ENCODE measurements around a stretch of chr4.

DNA sequence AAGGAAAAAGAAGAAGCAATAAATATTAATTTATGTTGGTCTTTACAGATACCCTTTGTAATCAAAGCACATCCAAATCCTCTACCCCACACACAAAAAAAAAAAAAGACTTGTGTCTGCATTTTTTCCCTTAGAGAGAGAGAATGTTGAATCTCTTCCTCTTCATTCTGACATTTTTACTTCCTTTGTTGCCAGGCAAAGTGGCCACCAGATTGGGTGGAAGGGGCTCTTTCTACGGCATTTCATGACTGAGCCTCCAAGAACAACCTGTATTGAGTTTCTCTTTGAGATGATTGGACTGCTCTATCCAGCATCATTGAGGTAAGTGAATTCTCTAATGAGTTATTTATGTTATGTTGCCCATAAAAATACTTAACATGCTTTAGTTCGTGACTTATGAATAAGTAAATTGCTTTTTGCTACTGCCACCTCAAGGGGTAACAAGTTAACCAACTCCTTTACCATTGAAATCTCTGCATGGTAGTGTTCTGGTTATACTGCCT lies 157.5 kb upstream of the RBPJ start:
- PRO-cap, result no peak
- RRBS, result no CpG with 5 or more reads among the region's 2 CpGs

DNA sequence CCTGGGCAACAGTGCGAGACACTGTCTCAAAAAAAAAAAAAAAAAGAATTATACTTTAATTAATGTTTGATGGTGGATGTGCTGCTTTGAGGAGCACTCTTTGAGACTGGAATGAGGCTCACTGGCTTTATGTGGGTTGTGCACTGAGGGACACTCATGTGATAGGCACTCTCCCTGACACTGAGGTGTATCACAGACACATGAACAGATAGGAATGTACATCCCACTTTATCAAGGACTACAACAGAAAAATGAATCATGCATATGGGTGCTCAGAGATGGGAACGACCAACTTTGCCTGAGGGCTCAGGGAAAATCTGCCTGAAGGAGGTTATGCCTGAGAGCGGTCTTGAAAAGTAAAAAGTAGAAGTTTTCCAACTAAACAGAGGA lies 97.7 kb upstream of the RBPJ start:
- PRO-cap, result no peak
- RRBS, result no CpG with 5 or more reads among the region's 3 CpGs

- PRO-cap, result bidirectional peak, plus-strand start at chr4:26321245, minus-strand start at chr4:26321251; unidirectional peak, minus-strand start at chr4:26321442; unidirectional peak, minus-strand start at chr4:26321459
- RRBS, result no CpG with 5 or more reads among the region's 73 CpGs
Observed at GRCh38 chr4:26321180-26321947, 550 bp downstream of the RBPJ start.

- PRO-cap, result no peak
- RRBS, result no CpG with 5 or more reads among the region's 9 CpGs
Observed at GRCh38 chr4:26345680-26346654, 25.2 kb downstream of the RBPJ start.

DNA sequence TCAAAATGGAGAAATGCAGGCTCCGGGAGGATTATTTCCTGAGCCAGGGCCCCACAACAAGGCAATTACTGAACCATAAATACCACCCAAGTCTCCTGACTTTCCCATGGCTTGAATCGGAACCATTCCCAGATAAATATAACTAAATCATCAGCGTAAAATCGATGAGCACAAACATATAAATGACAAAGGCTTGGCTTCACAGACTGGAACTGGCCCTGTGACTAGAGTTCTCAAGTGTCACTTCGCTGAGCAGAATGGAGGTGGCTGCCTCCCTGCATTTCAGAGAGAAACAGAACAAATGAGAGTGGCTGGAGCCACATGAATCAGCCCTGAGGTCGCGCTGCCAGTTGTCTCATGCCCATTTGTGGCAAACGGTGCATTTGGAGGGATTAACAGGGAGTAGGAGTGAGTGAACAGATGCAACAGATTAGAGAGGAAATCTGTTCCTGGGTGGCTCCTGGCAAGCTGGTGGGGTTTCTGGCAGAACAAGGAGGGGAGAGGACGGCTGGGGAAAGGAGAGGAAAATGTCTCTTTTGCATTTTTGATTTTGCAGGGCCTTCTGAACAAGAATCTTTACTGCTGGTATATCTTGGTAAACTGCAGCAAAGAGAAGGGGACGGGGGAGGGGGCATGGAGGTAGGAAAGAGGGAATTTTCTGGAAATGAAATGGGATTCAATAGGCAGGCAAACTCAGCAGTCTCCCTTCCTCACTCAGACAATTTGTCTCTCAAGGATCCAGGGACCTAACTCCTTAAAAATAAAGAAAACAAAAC lies 57.2 kb upstream of the STIM2 start:
- PRO-cap, result no peak
- RRBS, result no CpG with 5 or more reads among the region's 10 CpGs

DNA sequence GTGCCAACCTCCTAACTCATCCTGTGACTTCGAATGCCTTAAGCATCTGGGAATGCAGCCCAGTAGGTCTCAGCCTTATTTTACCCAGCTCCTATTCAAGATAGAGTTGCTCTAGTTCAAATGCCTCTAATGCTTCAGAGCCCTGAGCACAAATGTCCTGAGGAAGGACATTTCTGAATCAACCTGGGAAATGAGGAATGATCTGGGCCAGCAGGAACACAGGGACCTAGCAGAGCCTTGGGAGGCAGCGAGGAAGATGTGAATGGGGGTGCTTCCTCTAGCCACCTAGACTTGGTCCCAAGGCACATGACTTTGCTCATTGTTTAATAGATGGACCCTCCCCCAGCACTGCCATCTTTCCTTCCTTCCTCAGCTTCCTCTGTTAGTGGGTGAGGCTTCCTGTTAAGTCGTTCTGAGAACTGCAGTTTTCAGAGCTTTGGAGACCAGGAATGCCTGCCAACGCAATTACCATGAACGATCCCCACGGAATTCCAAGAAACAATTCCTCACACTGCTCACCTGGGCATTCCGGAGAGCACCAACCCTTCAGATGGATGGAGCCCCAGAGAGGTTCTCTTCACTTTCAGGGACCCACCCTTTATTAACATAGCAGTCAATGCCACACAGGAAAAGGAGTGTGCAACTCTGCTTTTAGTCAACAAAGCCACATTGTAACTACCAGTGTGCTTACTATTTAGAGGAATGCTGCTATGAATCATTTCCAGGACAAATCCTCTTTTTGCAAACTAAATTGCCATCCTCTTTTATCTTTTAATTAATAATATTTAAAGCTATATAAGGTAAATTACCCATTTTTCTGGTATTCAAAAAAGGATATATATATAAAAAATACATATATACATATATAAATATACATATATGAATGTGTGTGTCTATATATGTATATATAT lies 48.5 kb upstream of the STIM2 start:
- PRO-cap, result no peak
- RRBS, result no CpG with 5 or more reads among the region's 7 CpGs

DNA sequence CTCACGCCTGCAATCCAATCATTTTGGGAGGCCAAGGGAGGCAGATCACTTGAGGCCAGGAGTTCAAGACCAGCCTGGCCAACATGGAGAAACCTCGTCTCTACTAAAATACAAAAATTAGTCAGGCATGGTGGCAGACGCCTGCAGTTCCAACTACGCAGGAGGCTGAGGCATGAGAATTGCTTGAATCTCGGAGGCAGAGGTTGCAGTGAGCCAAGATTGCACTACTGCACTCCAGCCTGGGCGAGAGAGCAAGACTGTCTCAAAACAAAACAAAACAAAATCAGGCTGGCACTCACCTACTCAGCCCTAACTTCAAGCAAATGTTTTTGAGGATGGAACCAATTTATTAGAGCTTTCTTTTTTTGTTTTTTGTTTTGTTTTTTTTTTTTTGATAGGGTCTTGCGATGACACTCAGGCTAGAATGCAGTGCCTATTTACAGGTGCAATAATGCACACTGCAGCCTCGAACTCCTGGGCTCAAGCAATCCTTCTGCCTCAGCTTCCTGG lies 33.2 kb upstream of the STIM2 start:
- PRO-cap, result no peak
- RRBS, result no CpG with 5 or more reads among the region's 8 CpGs

GRCh38 chr4:26829398-26829873 lies 31.2 kb upstream of the STIM2 start:
- PRO-cap, result no peak
- RRBS, result no CpG with 5 or more reads among the region's 1 CpG

GRCh38 chr4:26859624-26860050 lies 1.0 kb upstream of the STIM2 start:
- PRO-cap, result no peak
- RRBS, result no CpG with 5 or more reads among the region's 6 CpGs

- PRO-cap, result no peak
- RRBS, result no CpG with 5 or more reads among the region's 4 CpGs
Observed at GRCh38 chr4:27024408-27025137, 163.9 kb downstream of the STIM2 start.

- PRO-cap, result no peak
- RRBS, result no CpG with 5 or more reads among the region's 5 CpGs
Observed at GRCh38 chr4:27088510-27088848, 227.8 kb downstream of the STIM2 start.

DNA sequence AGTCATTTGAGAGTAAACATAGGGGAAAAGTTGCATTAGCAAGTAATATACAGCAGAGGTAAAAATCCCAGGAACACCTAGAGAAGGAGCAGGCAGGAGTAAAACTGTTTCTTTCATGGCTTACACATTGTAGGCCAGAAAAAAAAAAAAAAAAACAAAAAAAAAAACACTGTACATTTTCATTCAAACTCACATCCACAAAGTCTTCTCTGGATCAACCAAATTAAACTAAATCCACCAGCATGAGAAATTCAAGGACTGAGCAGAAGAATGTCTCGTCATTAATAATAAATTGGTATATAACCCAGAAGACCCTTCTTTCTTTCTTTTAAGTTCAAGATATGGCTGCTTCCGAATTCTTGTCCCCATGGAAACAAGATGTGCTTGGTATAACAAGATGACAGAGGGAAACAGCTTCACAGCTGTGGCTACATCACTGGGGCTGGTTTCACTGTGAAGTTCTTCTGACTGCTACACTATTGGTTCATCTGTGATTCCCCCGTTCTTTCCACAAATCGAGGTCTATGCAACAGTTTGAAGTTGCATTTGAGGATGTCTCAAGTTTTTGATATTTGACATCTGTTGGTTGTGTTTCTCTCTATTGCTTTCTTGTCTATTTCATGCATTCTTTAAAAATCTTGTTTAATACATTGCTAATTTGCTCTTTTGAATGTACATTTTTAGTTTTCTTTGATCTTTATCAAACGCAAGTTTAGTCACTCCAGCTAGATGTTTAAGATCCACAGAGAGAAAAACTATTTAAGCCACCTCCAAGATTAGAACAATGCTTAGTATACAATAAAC lies 12.3 kb upstream of the DTHD1 start:
- PRO-cap, result no peak
- RRBS, result no CpG with 5 or more reads among the region's 5 CpGs

GRCh38 chr4:37452946-37453724 lies 590 bp upstream of the C4orf19 start:
- PRO-cap, result unidirectional peak, plus-strand start at chr4:37453196; unidirectional peak, plus-strand start at chr4:37453245; unidirectional peak, plus-strand start at chr4:37453350; bidirectional peak, plus-strand start at chr4:37453454, minus-strand start at chr4:37453409
- RRBS, result 2% methylated on average over 7 of the region's 22 CpGs

- PRO-cap, result no peak
- RRBS, result no CpG with 5 or more reads among the region's 1 CpG
Observed at GRCh38 chr4:37561501-37561823, 107.7 kb downstream of the C4orf19 start.

DNA sequence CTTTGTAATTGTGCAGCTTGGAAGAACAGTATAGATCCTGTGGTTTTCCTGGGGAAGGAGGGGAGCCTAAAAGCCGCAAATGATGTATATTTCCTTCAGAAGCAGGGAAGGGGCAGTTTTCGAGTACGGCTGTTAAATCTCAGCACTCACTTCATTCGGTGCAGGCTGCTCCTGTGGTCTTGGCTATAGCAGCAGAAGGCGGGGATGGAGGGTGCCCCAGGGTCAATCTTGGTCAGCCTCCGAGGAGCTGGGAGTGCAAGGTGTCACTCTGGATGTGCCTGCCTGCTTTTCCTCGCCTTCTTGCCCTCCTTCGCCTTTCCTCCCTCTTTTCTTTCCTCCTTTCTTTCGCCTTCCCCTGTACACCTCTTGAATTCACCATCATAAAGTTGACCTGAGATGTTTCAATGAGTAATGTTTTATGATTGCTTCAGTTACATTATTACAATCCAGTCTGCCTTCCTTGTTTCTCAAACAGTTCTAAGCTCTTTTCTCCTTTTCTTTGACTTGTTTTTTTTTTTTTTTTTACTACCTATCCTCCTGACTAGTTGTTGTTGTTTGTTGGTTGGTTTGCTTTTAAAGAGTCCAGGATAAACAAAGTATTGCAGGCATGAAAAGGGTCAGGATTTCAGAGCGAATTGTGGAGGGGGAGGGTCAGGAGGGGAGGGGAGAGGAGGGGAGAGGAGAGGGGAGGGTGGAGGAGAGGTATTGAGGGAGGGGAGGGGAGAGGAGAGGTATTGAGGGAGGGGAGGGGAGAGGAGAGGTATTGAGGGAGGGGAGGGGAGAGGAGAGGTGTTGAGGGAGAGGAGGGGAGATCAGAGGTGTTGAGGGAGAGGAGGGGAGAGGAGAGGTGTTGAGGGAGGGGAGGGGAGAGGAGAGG lies 101.4 kb downstream of the RELL1 start:
- PRO-cap, result no peak
- RRBS, result no CpG with 5 or more reads among the region's 10 CpGs

DNA sequence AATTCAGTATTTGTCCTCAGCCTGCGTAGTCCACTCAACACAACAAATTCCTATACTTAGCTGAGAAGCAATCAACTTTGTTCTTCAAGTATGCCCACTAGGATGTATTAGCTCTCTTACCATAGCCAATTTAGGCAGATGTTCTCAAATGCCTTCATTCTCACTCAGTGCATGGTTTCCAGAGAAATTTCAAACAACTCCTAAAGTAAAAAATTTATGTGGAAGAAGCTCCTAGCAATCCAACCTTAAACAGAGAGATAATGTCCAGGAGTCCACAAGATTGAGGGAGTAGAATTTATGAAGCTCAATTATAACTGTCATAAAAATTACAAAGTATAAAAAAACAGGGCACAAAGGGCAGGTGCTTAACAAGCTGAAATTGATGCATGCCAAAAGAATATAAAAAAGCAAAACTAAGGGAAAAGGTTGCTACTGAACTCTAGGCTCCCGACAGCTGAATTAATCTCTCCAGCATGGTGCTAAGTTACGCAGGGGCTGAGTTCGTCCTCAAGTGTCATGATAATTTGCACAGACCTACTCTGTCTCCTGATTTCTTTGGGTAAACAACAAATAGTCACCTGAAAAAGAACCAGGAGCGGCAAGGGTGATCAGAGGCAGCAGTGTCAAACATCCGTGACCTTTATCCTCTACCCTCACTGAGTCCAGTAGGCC lies 47.1 kb upstream of the RELL1 start:
- PRO-cap, result no peak
- RRBS, result no CpG with 5 or more reads among the region's 6 CpGs

- PRO-cap, result no peak
- RRBS, result no CpG with 5 or more reads among the region's 13 CpGs
Observed at GRCh38 chr4:37933870-37934701, 26.1 kb upstream of the PTTG2 start.

DNA sequence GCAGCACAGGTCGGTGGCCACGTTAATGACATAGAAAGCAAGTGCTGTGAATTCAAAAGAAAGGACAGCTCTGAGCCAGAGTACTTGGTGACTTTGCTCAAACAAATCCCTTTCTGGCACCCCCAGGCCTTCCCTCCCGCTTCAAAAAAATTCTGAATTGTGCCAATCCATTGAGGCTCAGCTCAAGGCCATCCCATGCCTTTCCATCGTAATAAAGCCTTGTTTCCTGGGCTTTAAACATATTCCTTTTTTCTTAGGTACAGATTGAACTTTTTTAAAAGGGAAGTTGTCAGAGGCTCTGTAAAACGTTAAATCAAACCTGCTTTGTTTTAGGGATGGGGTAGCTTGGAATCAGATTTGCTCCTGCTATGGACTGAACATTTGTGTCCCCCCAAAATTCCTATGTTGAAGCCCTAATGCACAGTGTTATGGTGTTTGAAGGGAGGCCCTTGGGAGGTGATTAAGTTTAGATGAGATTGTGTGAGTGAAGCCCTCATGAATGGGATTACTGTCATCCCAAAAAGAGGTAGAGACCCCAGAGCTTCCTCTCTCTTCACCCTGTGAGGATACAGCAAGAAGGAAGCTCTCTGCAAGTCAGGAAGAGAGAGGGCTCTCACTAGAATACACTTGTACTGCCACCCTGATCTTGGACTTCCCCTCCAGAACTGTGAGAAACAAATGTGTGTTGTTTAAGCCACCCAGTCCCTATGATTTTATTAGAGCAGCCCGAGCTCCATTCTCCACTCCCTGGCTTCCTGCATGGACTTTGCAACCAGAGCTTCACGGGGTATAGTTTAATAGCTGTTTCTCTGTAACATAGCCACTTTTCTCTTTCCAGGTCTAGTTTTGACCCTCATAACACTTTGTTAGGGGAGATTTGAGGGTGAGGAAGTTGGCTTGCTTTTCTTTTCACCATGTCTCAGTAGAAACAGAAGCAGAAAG lies 118.1 kb downstream of the PTTG2 start:
- PRO-cap, result no peak
- RRBS, result no CpG with 5 or more reads among the region's 7 CpGs

- PRO-cap, result no peak
- RRBS, result no CpG with 5 or more reads among the region's 4 CpGs
Observed at GRCh38 chr4:38082092-38082423, 121.9 kb downstream of the PTTG2 start.

DNA sequence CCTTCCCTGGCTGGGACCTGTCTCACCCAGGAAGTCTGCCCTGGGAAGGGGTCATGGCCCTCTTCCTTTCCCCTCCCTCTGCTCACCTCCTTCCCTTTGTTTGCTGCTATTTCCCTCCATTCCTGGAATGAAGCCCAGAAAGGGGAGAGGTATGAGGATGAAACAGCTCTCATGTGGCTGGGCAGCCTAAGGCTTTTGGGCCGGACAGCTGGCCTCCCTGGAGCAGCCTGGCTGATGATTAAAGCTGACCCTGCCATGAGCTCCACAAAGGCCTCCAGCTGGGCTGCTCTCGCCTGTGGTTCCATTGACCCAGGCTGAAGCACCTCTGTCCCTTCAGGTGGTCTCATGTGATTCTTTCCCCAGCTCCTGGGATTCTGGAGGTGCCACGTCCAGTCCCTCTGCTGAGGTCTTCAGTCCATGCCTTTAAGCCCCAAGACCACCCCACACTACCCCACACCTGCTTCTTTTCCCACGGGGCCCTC lies 202.1 kb downstream of the PTTG2 start:
- PRO-cap, result no peak
- RRBS, result no CpG with 5 or more reads among the region's 4 CpGs